ENCODE measurements around a stretch of chr2.

GRCh38 chr2:237736069-237737223 is 62.1 kb upstream of the RBM44 start:
- PRO-cap, result no peak

DNA sequence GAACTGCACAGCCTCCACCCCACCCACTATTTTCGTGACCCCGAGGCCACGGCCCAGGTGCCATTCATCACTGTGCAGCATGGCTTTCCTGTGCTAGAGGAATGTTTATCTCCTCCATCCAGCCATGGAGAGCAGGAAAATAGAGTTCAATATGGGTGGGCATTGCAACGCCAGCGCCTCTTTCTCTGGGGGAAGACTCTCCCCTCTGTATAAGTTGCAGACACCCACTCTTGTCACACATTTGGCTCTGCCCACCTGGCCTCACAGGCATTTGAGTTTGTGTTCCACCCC is 57.8 kb upstream of the RBM44 start:
- PRO-cap, result no peak

- PRO-cap, result no peak
These were observed 39.1 kb downstream of the RAMP1 start for GRCh38 chr2:237898367-237899179.

GRCh38 chr2:238059915-238060930 is 578 bp upstream of the SCLY start:
- PRO-cap, result bidirectional peak, plus-strand start at chr2:238061043, minus-strand start at chr2:238060775

GRCh38 chr2:238098259-238098799 is 1.8 kb upstream of the ESPNL start:
- PRO-cap, result bidirectional peak, plus-strand start at chr2:238098659, minus-strand start at chr2:238098562

- PRO-cap, result unidirectional peak, minus-strand start at chr2:238169982
These were observed 11.2 kb downstream of the ERFE start for GRCh38 chr2:238169704-238170576.

DNA sequence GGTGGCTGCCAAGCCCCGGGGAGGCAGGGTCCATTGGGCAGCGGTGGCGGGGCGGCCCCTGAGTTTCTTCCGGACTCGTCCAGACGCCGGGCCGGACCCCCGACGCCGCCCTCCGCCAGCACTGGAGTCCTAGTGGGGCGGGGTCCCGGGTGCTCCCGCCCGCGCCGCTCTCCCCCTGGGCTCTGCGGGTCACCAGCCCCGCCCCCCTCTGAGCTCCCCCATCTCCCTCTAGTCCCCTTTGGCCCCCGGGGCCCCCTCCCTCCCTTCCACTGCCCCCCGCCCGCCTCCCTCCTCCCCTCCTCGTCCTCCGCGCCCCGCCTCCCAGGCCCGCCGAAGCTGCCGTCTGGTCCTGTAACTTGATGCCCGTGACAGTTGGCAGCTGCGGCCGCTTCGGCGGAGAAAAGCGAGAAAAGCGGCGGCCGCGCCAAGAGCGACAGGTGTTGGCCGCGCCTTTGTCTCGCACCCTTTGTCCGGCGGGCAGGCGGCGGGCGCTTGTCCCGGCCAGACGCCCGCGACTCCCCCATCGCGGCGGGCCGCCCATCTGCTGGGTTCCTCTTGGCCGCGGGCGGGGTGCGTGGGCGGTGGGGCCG is 798 bp upstream of the HES6 start:
- PRO-cap, result bidirectional peak, plus-strand start at position 369 of the sequence, minus-strand start at position 134 of the sequence

DNA sequence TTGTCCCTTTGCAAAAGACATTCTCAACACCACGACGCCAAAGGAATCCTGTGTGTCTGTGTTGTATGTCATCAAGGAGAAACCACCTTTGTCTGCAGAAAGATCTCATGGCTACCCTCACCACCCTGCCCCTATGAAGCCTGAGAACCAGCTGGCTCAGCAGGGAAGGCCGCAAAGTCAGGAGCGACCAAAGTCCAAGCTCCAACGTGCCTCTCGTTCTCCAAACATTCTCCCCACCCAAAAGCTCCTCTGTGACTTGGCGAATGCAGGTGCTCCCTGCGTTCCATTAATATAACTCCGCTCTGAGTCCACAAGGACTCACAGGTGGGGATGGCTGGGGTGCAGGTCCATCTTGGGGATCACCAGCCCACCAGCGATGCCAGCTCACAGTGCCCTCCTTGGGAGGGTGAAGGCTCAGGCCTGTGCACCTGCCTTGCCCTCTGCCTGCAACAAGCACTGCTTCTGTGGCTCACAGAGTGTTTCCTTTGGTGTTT is 6.3 kb upstream of the PER2 start:
- PRO-cap, result no peak

DNA sequence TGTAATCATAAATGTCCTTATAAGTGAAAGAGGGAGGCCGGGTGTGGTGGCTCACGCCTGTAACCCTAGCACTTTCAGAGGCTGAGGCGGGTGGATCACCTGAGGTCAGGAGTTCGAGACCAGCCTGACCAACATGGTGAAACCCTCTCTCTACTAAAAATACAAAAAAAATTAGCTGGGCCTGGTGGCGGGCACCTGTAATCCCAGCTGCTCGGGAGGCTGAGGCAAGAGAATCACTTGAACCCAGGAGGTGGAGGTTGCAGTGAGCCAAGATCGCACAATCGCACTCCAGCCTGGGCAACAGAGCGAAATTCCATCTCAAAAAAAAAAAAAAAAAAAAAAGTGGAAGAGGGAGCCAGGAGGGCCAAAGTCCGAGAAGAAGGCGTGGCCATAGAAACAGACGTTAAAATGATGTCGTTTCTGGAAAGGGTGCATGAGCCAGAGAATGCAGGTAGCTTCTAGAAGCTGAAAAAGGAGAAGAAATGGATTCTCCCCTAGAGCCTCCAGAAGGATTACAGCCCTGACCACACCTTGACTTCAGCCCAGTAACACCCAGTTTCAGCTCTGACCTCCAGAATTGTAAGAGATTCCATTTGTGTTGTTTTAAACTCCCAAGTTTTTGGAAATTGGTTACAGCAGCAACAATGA is 14.4 kb upstream of the TRAF3IP1 start:
- PRO-cap, result no peak

GRCh38 chr2:238328353-238329396 is 8.4 kb downstream of the TRAF3IP1 start:
- PRO-cap, result no peak

- PRO-cap, result no peak
These were observed 60.5 kb upstream of the TWIST2 start for GRCh38 chr2:238787168-238788037.

DNA sequence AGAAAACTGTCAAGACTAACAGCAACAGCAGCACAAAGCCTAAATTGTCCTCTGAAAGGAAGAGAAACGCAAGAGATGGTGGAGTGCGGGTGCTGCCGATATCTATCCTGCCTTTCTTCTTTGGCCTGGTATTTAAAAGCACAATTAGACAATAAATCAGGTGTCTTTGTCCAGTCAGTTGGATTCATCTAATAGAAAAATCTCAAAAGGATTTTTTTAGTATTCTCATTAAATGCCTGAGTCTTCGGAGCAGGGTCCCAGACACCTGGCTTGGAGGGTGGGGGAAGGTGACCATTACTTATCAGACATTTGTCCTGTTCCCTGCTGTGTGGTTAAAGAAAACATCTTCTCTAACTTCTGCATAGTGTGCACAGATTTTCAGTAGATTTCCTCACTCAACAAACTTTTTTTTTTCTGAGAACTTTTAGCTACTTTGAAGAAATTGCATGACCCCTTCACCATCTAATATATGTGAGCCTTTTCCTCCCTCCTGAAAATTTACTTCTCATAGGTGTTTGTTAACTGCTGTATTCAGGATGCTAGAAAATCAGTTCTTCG is 3.4 kb downstream of the TWIST2 start:
- PRO-cap, result no peak

GRCh38 chr2:238853082-238853589 is 5.3 kb downstream of the TWIST2 start:
- PRO-cap, result no peak

DNA sequence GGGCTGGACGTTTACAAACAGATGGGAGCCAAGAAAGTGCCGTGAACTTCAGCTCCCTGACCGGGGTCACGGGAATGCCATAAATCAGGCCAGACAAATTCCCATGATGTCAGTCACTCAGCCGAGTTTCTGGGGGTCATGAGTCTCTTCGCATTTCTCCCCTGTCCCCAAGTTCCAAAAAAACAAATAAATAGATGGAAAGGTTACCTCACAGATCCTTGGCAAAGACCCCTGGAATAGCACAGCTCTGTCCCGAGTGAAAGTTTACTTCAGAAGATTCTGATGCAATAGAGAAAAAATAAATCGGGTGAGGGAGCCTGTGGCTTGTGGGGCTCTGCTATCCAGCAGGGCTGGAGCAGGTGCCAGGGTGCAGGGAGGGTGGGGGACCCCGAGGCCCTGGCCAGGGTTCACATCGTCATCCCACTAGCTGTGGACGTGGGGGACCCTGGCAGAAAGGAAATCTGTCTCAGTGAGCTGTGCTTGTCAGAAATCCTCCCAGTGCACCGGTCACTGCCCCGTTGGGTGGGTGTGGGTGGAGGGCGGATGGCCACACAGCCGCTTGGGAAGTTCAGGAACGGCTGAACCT is 27.8 kb downstream of the TWIST2 start:
- PRO-cap, result no peak

GRCh38 chr2:238904239-238904992 is 56.5 kb downstream of the TWIST2 start:
- PRO-cap, result no peak

DNA sequence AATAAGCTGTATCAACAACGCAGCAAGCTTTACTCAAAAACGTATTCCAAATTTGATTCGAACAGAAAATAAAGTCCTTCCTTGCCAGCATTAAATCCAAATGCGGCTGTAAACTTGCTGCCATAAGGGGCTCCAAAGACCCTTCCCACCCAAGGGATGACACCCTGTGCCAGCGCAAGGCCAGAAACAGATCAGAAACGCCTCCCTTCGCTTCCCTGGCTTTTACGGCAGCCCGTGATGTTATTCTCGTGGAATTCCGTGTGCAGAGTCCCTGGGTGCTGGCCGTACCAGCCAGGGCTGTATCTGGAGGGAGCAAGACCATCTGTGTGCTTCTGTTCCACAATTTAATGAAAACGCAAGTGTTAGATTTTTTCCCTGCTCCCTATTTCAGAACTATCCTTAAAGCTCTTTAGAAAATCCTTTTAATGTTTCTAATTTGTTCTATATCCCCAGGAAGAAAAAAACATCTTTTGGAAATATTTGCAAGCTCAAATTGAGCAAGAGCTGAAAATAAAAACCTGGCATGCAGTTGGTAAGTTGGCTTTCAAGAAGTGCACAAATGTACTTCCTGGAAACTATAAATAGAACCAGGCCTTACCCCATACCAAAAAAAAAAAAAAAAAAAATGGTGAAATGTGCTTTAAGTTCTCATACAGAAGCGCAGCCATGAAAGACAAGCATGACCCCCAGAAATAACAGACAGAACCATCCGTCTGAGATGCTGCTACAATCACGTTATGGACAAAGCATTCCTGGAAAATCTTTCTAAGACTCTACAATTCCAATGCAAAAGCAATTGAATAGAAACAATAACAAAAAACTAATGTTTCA is 178.7 kb downstream of the HDAC4 start:
- PRO-cap, result bidirectional peak, plus-strand start at position 651 of the sequence, minus-strand start at position 553 of the sequence

DNA sequence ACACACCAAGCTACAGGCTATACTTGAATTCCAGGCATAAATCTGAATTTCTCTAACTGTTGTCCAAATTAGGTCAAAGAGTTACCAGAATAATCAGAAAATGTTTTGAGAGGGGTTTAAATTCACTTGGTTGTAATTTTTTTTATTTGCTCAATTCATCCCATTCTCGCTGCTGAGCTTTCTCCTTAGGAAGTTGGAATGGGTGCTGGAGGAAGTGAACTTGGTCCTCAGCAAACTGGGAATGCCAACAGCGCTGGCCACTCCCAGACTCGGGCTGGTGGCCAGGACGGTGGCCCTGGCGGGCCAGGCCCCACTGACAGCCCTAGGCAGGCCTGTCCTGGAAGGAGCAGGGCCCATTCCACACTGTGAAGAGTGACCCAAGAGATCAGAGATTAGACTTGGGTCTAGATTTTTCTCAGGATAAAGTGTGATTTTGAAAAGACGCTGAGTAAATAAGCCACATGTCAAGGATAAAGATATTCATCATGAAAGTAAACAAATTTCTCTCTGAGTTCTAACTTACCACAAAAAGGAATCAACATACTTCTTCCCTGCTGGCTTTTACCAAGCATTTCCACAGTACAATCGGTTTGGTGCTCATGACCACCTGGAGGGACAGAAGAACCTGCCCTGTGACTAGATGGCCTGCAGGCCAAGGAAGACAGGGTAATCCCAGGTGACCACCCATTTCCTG is 132.7 kb downstream of the HDAC4 start:
- PRO-cap, result no peak

DNA sequence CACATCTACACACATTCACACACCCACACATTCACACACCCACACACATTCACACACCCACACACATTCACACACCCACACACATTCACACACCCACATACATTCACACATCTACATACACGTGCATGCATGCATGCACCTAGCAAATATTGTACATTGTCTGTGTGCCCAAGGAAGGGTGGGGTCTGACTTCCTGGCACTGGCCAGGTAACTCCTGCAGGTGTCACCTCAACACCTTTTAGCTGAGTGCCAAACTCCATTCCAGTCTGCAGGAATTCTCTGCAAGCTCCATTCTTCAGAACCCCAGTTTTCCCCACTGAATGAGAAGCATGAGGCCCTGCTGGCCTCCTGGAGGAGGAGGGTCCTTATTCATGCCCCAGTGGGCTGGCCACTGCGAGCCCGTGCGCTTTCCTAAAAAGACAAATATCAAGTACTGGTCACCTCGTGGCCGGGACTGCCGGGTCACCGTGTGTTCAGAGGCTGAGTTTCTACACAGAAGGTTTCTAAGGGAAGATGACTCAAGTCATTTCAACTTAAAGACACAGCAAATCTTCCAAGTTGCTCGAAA is 131.5 kb downstream of the HDAC4 start:
- PRO-cap, result no peak

GRCh38 chr2:239275650-239276253 is 125.1 kb downstream of the HDAC4 start:
- PRO-cap, result no peak

- PRO-cap, result no peak
These were observed 115.8 kb downstream of the HDAC4 start for GRCh38 chr2:239284773-239285732.

Measured in REH cell (cell line).